Breast (tissue), 4 donors: ENCODE measurements around the gene OR4D2.

DNA sequence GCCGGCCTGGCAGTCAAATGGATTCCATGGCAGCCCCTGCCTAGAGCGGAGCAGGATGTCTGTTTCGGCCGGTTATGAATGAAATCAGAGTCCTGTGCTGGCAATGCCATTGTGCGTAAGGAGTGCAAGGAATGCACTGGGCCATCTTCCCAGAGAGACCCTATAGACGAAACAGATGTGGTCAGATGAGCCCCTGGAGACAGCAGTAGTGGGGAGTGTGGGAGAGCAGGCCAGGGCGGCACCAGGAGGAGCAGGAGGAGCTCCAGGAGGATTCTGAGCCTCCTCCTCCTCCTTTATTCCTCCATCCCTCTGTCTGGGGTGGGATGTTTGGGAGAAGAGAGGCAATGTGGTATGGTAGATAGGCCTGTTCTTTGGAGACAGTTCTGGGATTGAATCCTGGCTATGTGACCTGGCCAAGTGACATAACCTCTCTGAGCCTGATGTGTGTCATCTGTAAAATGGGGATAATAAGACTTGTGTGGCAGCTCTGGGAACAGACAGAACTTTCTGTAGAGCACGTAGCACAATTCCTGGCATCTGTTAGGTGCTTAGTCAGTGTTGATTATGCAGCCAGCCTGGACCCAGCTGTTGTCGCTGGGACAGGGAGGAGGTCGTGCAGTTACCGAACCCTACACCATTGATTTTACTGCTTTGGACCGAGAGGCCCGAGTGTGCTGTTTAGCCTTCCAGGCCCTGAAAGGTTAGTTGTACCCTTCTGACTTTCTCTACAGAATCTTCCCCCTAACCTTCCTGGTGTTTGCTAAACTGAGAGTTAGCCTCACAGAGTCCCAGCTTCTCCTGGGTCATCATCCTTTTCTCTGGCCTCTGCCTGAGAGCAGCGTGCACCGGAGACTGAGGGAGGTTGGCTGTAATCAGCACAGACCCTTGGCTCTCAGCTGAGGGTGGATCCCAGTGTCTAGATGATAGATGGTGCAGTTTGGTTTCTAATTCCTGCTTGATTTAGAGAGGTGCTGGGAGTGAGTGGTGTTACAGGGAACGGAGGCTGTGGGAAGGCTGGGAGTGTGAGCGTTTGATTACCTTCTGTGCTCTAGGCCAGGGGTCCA is 31.7 kb downstream of the MSI2 start:
- PRO-cap, 3 experiments, result no peak in any of the 3 experiments
- RRBS, result no CpG with 5 or more reads among the region's 17 CpGs

DNA sequence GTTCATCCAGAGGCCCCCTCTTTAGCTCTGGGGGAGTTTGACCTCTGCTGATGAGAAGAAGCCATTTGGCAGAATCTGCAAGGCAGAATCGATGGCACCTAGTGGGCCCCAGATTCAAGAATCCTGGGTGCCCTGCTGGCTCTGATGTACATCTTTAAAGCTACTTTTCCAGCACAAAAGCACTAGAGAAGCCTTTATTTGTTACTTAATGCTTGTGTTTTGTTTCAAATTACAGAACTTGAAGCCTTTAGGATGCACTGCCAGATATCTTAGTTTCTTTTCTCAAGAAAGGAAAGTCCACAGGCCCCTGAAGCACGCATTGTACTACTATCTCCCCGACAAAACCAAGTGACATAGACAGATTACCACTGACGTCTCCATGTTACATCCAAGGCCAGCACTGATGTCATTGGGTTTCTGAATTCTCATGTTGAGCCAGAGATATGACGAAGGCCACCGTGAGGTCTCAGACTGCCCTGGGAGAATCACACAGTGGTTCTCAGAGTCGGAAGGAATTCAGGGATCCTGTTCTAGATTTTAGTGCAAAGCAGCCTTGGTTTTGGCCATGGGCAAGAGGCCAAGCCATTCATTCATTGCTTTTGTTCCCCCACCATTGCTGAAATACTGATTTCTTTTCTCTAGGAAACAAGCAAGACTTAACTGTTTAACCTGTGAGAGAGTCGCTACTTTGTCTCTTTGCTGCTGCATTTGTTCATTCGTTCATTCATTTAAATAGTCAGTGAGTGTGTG is 222.0 kb downstream of the MSI2 start:
- PRO-cap, 3 experiments, result no peak in any of the 3 experiments
- RRBS, result no CpG with 5 or more reads among the region's 9 CpGs

- PRO-cap, 3 experiments, result no peak in any of the 3 experiments
- RRBS, result no CpG with 5 or more reads among the region's 11 CpGs
Observed at GRCh38 chr17:57549821-57550550, 195.1 kb downstream of the CCDC182 start.

DNA sequence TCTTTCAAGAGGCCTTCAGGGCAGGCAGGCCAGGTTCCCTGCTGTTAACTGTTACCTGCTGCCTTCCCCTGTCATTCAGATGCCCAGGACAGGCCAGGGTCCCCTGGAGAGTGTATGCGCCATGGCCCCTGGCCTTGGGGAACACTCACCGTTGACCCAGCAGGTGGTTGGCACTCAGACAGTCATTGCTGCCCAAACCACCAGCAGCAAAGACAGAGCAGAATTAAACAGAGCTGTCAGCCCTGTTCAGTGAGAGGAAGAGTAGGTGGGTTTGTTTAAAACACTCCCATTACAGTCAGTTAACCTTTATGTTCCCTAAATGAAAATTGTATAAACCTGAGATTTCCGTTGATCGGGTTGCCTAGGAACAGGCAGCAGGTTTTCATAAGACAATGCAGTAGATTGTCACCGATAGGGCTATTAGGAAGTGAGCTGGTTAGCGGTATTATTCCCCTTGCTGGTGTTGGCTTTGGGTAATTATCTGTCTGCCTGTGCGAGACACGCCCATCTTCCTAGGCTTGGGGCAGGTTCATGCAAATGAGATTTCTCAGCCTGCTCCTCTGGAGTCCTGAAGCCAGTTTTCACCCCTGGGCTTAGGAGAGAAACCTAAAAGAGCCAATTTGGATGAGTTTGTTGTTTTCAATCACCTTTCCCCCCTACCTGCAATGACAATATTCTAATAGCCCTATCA is 132.5 kb downstream of the CCDC182 start:
- PRO-cap, 3 experiments, result no peak in any of the 3 experiments
- RRBS, result no CpG with 5 or more reads among the region's 8 CpGs

DNA sequence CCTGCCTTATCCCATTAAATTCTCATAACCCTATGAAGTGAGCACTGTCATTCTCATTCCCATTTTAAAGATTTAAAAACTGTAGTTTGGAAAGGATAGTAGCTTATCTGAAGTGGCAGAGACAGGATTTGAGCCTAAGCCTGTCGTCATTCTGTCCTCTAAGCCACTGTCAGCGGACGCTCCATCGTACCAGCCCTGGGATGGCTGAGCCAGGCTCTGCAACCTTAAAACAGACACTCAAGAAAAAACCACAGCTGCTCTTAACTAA is 82.7 kb downstream of the CCDC182 start:
- PRO-cap, 3 experiments, result no peak in any of the 3 experiments
- RRBS, result no CpG with 5 or more reads among the region's 4 CpGs

- PRO-cap, 3 experiments, result no peak in any of the 3 experiments
- RRBS, result no CpG with 5 or more reads among the region's 5 CpGs
Observed at GRCh38 chr17:57665100-57665536, 80.0 kb downstream of the CCDC182 start.

DNA sequence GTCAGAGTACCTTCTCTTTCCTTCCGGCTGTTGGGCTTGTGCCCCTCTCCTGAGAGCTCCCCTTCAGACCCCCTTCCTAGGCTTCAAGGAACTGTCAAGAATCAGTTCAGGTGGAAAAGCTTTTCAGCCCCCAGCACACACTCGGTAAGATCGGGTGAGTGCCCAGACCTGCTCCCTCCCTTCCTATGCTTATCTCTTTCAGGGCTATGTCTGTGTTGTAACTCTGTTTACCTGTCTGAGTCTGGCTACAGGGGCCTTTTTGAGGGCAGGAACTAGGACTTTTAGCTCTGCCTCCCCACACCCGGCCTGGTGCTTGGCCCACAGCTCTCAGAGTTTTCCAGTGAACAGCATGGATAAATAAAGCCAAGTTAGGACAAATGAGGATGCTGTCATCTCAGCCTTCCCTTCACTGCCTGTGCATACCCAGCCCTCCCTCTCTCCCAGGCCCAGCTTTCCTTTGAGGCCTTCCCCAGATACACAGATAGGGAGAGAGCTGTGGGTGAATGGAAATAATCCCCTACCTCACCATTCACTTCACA is 5.6 kb upstream of the MRPS23 start:
- PRO-cap, 3 experiments, result no peak in any of the 3 experiments
- RRBS, result no CpG with 5 or more reads among the region's 4 CpGs

DNA sequence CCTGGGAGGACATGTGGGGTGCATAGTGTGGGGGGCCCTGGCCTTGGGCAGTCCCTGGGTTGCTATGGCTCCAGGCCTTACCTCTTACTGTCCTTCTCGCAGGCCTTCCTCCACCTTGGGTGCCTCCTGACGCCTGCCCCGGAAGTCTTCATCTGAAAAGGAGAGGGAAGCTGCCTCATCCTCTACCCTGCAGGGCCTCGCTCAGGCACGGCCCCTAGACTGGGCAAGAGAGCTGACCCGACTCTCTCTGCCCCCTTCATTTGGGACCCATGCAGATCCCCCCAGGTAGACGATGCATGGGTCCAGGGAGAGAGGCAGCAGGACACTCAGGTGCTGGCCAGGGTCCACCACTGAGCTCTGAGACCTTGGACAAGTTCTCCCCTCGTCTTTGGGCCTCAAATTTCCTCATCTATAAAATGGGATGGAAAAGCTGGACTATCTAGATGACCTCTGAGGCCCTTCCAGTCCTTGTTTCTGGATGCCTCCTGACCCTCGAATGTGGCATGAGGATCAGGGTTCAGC is 16.6 kb upstream of the MRPS23 start:
- PRO-cap, 3 experiments, result no peak in any of the 3 experiments
- RRBS, result no CpG with 5 or more reads among the region's 9 CpGs

DNA sequence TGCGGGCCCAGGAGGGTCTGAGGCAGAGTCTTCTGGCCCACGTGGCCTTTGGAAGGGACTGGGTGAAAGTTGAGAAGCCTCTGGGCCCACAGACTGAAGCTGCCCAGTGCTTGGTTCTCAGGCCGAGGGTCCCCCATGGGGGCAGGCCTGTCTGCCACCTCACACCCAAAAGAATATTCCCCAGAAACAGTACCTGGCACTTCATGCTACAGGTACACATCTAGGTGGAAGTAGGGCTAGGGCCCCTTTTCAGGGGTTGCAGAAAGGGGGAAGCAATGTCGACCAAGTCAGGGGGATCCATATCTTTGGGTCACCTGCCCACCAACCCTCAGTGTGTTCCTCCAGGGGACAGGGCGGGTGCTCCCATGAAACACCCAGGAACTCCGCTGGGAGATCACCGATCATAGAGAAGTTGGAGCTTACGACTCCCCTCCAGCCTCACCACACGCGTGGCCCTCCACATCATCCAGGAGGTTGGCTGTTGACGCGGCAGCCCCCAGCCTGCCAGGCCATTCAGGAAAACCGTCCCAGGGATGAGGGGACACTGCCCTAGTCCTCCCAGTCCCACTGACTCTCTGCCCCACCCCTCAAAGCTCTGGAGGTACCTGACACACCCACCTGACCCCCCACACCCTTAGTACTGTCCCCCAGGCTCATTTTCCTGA is 17.2 kb upstream of the MRPS23 start:
- PRO-cap, 3 experiments, result no peak in any of the 3 experiments
- RRBS, result no CpG with 5 or more reads among the region's 13 CpGs

DNA sequence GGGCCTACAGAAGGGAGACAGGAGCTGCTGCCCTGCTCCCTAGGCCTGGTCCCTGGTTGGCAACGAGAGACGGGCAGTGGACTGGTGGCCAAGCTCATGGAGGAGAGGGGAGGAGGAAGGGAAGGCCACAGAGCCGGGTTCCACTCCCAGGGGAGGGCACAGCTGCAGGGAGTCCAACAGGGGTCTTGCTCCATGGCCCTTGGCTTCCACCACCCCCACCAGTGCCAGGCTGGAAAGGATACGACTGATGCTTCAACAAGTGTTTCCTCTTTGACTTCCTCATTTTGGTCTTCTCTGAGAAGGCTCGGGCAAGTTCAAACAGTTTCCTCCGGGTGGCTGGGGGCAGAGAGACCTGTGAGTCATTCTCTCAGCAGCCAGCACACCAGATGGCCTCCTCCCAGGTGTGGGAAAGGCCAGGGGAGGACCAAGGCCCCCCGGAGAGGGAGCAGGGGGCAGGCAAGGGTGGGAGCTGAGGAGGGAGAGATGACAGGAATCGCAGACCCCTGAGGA is 18.1 kb upstream of the MRPS23 start:
- PRO-cap, 3 experiments, result no peak in any of the 3 experiments
- RRBS, result 2% methylated on average over 2 of the region's 8 CpGs

DNA sequence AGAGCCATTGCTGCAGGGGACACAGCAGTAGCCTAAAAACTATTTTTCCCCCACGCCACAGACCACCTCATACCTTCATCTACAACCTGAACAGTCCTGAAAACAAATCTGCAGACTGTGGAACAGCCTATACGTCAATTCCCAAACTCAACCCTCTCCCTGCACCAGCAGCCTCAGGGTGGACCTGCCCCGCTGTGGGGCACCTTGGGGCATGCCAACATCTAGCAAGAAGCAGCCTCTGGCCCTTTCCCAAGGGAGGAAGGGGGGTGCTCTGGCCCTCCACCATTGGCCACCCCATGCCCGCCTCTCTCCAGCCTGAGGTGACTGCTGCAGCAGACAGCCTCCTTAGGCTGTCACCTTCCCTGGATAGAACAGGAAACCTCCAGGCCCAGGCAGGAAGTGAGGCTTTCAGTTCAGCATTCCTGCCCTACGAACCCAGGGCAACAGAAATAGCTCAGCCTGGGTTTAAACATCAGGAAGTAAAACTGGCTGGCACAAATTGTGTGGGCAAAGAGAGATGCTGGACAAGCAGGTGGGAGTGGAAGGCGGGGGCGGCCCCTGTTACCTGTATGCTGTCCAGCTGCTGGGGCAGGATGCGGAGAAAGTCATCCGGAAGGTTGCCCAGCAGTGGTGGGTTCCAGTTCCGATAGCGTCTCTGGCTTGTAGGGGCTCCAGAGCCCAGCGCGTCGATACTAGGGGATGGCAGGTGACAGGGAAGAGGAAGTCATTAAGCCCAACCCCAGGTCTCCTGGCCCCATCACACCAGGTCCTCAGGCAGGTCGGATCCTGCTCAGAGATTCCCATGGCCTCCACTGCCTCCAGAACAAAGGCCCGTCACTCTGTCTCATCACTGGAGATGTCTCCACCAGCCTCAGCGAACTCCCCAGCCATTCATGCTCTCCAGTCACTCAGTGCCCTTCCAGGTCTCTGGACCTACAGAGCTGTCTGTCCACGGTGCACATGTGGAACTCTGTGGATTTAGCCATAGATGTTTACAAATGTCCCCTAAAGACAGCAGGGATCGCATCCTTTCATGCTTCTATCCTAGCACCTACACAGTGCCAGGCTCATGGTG is 23.5 kb upstream of the MRPS23 start:
- PRO-cap, 3 experiments, result no peak in any of the 3 experiments
- RRBS, result no CpG with 5 or more reads among the region's 19 CpGs

DNA sequence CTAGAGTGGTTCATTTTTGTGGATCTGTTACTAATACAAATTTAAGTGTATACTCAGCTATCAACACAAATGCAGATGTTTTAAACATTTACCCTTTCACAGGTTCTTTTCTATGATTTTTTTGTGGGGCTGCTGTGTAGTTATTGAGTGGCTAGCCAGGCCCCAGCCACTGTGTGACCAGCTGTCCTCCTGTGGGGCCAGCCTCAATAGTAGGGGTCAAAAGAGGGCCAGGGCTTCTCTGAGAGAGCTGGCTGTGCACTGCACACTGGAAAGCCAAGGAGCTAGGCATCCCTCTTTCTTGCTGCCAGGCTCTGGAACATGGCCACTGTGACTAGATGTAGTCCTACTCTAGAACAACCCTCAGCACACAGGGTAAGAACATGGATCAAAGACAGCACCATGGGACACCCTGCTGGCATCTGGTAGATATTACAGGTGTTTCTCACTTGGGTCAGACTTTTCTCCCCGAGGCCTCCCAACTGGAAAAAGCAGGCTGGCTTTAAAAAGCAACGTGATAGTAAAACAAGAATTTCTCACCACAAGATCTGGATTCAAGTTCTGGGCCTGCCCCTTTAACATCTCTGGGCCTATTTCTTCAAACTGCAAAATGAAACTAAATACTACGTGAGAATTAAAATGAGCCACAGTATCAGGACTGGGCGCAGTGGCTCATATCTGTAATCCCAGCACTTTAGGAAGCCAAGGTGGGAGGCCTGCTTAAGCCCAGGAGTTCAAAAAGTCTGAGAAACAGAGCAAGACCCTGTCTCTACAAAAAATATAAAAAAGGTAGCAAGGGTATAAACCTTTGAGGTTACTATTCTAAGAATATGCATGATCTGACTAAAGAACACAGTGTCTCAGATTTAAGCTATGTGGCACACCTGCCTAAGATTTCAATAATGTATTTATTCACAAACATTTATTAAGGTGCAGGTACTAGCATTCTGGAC is 7.4 kb upstream of the VEZF1 start:
- PRO-cap, 3 experiments, result no peak in any of the 3 experiments
- RRBS, result no CpG with 5 or more reads among the region's 4 CpGs

DNA sequence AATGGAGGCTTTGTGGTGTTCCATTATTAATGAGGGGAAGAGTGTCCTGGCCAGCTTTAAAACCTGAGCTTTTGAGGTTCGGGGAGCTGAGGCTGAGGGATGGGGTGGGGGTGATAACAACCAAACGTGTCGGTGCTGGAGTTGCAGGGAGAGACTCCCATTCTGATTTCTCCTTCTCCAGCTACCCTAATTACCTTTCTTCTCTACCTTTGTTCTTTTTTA is 5.6 kb downstream of the DYNLL2 start:
- PRO-cap, 3 experiments, result no peak in any of the 3 experiments
- RRBS, result no CpG with 5 or more reads among the region's 3 CpGs

GRCh38 chr17:58152830-58153618 is 4.8 kb downstream of the OR4D1 start:
- PRO-cap, 3 experiments, result peak in 2 of 3 experiments; most common plus-strand start chr17:58153360 (in 2)
- RRBS, result no CpG with 5 or more reads among the region's 4 CpGs

GRCh38 chr17:58166696-58167260 is at the start of gene OR4D2:
OR4D2 (plus strand) TSS chr17:58166982.
- PRO-cap, 3 experiments, result no peak in any of the 3 experiments
- RRBS, result no CpG with 5 or more reads among the region's 6 CpGs

GRCh38 chr17:58333750-58334349 is 5.3 kb upstream of the TSPOAP1 start:
- PRO-cap, 3 experiments, result no peak in any of the 3 experiments
- RRBS, result no CpG with 5 or more reads among the region's 6 CpGs

GRCh38 chr17:58334458-58334986 is 5.9 kb upstream of the TSPOAP1 start:
- PRO-cap, 3 experiments, result no peak in any of the 3 experiments
- RRBS, result no CpG with 5 or more reads among the region's 12 CpGs

DNA sequence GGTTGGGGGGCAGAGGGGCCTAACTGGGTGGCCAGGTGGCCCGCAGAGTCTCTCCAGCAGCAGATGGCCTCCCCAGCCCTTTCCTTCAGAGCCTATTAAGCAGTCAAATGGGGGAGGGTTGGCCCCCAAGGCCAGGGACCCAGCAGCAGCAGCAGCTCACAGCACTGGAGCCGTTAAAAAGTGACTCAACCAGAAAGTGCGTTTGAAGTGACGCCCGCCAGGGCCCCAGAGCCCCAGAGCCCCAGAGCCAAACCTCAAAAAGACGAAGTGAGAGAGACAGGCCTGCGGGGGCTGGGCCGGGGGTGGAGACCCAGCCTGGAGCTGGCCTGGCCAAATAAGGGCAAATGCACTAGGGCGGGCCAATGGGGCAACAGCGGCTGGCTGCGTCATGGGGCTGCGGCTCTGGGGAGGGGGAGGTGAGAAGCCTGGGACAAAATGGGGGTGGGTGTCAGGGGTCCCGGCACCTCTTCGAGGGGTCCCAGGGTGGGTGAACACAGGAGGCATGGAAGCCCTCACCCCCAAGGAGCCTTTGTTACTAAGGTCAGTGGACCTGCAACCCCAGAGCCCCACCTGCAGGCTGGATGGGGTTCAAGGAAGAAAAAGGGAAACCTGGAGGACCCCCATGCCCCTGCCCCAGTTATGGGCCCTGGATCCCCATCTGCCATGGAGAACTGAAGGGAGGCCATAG is 9.5 kb upstream of the TSPOAP1 start:
- PRO-cap, 3 experiments, result peak in 2 of 3 experiments; most common plus-strand start position 433 of the sequence (in 1); most common minus-strand start position 182 of the sequence (in 2)
- RRBS, result no CpG with 5 or more reads among the region's 14 CpGs

GRCh38 chr17:58341837-58342548 is 10.0 kb downstream of the SUPT4H1 start:
- PRO-cap, 3 experiments, result no peak in any of the 3 experiments
- RRBS, result no CpG with 5 or more reads among the region's 4 CpGs

DNA sequence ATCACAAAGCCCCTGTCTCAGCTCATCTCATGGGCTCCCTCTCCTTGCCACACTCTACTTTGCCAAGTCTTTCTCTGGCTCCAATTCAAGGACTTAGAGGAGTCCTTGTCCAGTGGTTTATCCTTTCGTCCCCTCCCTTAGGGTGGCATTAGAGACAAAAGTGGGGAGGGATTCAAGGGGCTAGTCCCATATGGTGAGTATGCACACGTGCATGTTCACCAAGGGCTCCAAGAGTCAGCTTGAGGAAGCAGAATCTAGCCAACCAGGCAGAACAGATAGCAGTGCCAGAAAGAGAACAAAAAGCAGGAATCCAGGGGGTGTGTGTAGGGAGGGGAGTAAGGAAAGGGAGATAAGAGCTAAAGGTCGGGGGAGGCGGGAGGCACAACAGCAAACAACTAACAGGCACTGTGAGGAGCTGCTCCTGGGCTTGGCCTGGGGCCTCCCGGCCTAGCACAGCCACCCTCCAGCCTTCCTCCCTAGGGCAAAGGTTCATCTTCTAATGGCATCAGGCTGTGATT is 12.2 kb upstream of the SUPT4H1 start:
- PRO-cap, 3 experiments, result no peak in any of the 3 experiments
- RRBS, result no CpG with 5 or more reads among the region's 5 CpGs